Hair follicular keratinocyte (primary cell): ENCODE data around the genes TMEM147, COX6B1, U2AF1L4, HSPB6, NPHS1, TBCB, CAPNS1 and ZFP14.

DNA sequence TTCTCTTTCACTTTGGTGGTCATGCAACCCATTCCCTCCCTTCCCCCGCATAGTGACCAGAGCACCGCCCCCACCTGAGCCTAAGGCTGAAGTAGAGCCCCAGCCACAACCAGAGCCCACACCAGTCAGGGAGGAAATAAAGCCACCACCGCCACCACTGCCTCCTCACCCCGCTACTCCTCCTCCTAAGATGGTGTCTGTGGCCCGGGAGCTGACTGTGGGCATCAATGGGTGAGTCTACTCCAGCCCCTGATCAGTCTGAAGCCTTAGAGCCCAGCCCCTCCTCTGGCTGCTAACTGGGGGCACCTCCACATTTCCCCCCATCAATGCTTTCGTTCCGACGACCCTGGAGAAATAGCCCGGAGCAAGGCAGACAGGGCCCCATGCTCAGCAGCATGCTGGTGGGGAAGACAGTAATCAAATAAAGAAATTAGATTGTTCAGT is 3.5 kb downstream of the GAPDHS start:
- RAMPAGE, long total RNA = no peak

GRCh38 chr19:35545398-35546523 is at the start of gene TMEM147:
TSS of gene TMEM147 (plus strand) at chr19:35545626.
- RAMPAGE, long total RNA = start-site peak on the plus strand at chr19:35545623-35545660, 96 and 92 reads in 2 replicates

GRCh38 chr19:35553521-35554002 is 8.1 kb downstream of the TMEM147 start:
- RAMPAGE, long total RNA = no peak

DNA sequence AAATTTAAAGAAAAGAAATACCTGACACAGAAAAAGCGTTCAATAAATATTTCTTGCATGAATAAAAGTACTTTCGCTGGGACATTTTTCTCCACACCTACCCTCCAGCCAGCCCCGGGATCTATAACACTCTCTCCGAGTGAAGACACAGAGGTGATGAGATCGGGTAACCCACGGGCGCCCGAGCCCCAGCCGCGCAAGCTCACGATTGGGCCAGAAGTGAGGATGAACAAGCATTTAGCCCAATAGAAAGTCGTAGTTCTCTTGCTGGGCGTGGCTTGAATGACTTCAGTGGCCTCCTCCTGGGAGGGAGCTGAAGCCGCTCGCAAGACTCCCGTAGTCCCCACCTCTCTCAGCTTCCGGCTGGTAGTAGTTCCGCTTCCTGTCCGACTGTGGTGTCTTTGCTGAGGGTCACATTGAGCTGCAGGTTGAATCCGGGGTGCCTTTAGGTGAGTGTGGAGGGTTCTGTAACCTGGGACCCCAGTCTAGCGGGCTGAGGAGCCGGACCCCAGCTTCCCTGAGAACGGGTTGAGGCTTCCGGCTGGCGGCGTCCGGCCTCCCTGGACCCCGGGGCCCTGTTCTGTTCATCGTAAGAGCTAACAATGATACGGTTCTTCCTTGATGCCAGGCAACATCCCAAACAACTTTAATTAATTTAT is at the start of gene COX6B1:
Gene COX6B1 (plus strand): TSS at position 369 of the 659 bp plus-strand sequence.
- RAMPAGE, long total RNA = start-site peak on the plus strand centred at position 387 of the sequence, 56 bp wide, 3,382 and 1,003 reads in 2 replicates

DNA sequence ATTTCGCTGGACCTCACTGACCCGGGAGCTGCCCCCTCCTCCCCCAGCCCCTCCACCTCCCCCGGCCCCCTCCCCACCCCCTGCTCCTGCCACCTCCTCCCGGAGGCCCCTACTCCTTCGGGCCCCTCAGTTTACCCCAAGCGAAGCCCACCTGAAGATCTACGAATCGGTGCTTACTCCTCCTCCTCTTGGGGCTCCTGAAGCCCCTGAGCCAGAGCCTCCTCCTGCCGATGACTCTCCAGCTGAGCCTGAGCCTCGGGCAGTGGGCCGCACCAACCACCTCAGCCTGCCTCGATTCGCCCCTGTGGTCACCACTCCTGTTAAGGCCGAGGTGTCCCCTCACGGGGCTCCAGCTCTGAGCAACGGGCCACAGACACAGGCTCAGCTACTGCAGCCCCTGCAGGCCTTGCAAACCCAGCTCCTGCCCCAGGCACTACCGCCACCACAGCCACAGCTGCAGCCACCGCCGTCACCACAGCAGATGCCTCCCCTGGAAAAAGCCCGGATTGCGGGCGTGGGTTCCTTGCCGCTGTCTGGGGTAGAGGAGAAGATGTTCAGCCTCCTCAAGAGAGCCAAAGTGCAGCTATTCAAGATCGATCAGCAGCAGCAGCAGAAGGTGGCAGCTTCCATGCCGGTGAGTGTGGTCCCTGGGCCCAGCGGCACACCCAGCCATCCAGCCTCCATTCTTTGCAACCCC is 3.5 kb downstream of the KMT2B start:
- RAMPAGE, long total RNA = no peak

DNA sequence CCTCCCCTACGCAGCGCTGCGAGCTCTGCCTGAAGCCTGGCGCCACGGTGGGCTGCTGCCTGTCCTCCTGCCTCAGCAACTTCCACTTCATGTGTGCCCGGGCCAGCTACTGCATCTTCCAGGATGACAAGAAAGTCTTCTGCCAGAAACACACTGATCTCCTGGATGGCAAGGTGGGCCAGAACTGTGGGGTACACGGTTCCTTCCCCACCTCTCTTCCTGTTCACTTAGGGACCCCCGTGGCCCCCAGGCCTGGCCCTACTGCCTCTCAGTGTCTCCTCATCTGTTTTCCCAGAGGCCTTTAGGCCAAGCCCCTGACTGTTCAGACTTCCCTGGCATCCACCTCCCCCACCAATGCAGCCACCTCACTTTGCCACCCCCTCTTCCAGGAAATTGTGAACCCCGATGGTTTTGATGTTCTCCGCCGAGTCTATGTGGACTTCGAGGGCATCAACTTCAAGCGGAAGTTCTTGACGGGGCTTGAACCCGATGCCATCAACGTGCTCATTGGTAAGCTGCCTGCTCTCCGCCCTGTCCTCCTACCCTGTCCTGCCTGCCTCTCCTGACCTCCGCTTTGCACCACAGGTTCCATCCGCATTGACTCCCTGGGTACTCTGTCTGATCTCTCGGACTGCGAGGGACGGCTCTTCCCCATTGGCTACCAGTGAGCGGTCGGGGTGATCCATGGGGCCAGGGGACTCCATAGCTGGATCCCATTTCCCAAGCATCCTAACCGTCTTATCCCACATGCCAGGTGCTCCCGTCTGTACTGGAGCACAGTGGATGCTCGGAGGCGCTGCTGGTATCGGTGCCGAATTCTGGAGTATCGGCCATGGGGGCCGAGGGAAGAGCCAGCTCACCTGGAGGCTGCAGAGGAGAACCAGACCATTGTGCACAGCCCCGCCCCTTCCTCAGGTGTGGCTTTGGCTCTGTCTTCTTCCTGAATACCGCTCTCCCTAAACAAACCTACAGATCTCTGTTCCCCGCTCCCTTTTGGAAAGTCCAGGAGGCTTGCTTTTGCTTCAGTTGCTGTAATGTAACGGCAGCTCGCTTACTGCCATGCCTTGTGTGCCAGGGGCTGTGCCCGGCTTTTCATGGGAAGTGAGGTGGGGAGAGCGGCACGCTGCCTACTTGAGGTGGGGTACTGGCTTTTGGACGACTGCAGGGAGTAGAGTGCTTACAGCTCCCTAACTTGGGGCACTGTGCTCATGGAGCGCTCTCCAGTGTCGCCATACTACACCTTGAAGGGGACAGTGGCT is 11.9 kb downstream of the IGFLR1 start:
- RAMPAGE, long total RNA = no peak

- RAMPAGE, long total RNA = start-site peak on the minus strand at chr19:35745399-35745435, 33 and 28 reads in 2 replicates; start-site peak on the plus strand at chr19:35745619-35745653, 26 and 72 reads in 2 replicates
Observed at GRCh38 chr19:35745182-35745748, at the start of gene U2AF1L4. TSS of gene U2AF1L4 (minus strand) at chr19:35745418.

DNA sequence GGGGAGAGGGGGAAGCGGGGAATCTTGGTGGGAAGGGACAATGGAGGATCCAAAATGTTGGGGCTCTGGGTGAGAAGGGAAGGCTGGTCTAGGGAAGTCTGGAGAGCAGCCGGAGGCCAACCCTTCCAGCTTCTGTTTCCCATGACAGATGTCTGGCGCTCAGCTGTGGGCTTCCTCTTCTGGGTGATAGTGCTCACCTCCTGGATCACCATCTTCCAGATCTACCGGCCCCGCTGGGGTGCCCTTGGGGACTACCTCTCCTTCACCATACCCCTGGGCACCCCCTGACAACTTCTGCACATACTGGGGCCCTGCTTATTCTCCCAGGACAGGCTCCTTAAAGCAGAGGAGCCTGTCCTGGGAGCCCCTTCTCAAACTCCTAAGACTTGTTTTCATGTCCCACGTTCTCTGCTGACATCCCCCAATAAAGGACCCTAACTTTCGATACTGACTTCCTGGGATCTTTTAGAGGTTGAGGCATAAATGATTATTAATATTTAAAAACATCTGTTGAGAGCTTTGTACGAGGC is 1.2 kb downstream of the PSENEN start:
- RAMPAGE, long total RNA = no peak

GRCh38 chr19:35756765-35757094 is at the start of gene HSPB6:
TSS of gene HSPB6 (minus strand) at chr19:35757029.
- RAMPAGE, long total RNA = no peak

DNA sequence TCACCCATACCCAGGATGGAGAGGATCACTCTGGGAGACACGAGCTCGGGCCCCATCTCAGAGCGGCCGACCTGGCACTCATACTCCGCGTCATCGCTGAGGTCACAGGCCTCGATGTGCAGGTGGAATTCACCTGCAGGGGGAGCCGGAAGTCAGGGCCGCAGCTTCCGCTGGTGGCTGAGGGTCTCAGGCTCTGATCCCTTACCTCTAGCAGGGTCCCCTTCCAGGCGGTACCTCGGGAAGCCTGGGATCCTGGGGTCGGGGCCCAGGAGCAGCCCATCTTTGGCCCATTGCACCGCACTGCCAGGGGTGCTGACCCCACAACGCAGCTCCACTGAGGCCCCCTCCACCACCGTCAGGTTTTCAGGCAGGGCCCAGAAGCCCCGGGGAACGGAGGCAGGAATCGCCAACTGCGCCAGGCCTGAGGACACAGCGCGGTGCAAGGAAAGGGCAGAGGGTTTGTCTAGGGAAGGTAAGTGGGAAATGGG is 1.0 kb downstream of the NPHS1 start:
- RAMPAGE, long total RNA = no peak

DNA sequence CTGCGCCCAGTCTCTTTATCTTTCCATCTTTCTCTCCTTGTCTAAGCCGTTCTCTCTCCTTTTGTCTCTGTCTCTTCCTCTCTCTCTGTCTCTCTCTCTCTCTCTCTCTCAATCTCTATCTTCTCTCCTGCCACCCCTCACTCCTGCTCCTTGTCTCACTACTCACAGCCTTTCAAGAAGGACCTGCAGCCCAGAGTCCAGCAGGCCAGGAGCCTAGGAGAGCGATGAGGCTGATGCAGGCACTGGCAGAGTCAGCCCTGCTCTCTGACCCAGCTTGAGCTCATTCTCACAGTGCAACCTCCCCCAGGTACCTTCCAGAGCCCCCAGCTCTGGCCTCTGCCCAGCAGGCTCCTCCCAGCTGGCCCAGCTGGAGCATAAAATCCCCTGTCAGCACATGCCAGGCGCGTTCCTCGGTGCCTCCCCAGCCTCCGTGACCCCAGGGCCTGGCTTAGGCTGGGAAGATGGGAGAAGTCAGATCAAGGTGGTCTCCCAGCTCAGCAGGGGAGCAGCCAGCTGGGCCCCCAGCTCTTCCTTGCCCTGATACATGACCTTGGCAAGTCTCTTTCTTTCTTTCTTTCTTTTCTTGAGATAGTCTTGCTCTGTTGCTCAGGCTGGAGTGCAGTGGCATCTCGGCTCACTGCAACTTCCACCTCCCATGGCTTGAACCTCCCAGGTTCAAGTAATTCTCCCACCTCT is at the start of gene NPHS1:
Gene NPHS1 (minus strand): TSS at position 288 of the 696 bp plus-strand sequence.
- RAMPAGE, long total RNA = no peak

GRCh38 chr19:35869683-35870616 is 1.6 kb downstream of the APLP1 start:
- RAMPAGE, long total RNA = no peak

DNA sequence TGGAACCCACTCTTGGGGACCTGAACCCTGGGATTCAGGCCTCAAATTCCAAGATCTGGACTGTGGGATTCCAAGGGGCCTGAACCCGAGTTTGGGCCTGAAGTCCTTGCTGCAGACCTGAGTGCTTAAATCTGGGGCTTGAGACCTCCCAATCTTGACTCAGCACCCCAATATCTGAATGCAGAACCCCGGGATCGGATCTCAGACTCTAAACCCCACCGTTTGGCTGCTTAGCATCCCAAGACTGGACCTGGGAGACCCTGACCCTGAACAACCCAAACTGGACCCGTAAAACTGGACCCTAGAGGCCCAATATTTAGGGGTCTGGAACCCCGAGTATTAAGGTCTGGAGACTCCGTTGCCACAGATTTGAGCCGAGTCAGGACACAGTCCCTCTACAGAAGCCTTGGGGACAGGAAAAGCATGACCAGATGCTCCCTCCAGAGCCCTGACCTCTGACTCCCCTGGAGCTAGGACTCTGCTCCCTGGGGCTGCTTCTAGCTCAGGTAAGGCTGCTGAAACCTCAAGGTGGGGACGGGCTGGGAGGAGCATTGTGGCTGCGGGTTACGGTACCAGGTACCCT is 967 bp downstream of the LRFN3 start:
- RAMPAGE, long total RNA = no peak

GRCh38 chr19:36115094-36115923 is at the start of gene TBCB:
TSS of gene TBCB (plus strand) at chr19:36115468.
- RAMPAGE, long total RNA = start-site peak on the plus strand at chr19:36115458-36115544, 513 and 135 reads in 2 replicates

DNA sequence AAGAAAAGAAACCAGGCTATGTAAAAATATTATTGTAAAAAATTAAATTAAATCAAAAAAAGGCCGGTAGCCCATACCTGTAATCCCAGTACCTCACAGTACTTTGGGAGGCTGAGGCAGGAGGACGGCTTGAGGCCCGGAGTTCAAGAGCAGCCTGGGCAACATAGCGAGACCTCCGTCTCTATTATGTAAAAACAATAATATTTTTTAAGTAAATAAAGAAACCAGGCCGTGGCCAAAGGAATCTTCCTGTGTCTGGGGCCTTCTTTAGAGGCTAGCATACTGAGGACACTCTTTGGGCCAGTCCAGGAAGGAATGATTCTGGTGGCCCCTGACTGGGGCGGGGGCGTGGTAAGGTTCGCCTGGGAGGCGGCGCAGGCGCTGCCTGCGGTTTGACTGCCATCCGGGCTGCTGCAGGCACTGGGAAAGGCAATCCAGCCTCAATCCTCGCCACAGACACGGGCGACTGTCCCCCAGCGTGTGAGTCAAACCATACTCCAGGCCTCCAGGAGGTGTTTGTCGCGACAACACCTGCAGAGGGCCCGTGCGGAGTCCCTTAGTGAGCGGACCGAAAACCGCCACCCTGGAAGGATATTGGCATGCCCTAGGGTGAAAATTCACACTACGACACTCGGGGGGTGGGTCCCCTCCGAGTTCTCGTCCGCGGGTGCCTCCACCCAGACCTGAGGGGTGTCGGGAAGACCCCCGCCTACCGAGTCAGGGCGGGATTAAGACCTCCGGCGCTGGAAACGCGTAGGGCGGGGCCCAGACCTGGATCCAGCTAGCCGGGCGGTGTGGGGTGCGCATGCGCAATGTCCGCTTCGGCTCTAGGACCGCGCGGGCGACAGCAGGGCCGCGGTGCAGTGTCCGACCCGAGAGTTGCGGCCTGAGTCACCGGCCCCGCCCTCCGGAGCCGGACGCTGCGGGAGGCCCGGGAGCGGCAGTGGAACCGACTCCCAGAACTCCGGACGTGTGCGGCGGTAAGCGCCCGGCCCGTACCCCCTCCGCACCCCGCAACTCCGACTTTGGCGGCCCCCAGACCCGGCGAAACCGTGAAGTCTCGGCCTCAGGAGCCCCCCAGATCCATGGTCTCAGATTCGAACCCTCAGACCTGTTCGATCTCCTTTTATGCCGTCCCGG is at the start of gene CAPNS1:
Gene CAPNS1 (plus strand): TSS at position 889 of the 1,140 bp plus-strand sequence.
- RAMPAGE, long total RNA = no peak

GRCh38 chr19:36160446-36160809 is 8.2 kb upstream of the COX7A1 start:
- RAMPAGE, long total RNA = no peak

- RAMPAGE, long total RNA = no peak
Observed at GRCh38 chr19:36160810-36161309, 8.6 kb upstream of the COX7A1 start.

GRCh38 chr19:36341084-36341717 is 37.8 kb downstream of the ZFP14 start:
- RAMPAGE, long total RNA = no peak

GRCh38 chr19:36378530-36379484 is at the start of gene ZFP14:
TSS of gene ZFP14 (minus strand) at chr19:36379201.
- RAMPAGE, long total RNA = no peak

DNA sequence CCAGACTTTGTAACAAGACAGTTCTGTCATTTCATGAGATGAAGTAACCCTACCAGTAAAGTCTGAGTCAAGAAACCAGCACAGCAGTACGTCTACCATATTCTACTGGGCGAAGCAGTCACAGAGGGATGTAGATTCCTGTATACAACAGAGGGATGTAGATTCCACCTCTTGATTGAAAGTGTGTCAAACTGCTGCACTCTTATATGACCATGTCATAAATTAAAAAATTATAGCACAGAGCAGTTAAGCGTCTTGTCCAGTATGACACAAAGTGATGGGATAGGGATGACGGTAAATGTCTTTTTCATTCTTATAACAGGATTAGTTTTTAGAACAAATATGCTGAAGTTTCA is 13.2 kb upstream of the ZFP14 start:
- RAMPAGE, long total RNA = no peak